ReNcell CX (cell line): ENCODE measurements around the genes MMUT and RHAG.

GRCh38 chr6:49453378-49453852, 9.6 kb downstream of the MMUT start:
- PRO-cap = no peak

DNA sequence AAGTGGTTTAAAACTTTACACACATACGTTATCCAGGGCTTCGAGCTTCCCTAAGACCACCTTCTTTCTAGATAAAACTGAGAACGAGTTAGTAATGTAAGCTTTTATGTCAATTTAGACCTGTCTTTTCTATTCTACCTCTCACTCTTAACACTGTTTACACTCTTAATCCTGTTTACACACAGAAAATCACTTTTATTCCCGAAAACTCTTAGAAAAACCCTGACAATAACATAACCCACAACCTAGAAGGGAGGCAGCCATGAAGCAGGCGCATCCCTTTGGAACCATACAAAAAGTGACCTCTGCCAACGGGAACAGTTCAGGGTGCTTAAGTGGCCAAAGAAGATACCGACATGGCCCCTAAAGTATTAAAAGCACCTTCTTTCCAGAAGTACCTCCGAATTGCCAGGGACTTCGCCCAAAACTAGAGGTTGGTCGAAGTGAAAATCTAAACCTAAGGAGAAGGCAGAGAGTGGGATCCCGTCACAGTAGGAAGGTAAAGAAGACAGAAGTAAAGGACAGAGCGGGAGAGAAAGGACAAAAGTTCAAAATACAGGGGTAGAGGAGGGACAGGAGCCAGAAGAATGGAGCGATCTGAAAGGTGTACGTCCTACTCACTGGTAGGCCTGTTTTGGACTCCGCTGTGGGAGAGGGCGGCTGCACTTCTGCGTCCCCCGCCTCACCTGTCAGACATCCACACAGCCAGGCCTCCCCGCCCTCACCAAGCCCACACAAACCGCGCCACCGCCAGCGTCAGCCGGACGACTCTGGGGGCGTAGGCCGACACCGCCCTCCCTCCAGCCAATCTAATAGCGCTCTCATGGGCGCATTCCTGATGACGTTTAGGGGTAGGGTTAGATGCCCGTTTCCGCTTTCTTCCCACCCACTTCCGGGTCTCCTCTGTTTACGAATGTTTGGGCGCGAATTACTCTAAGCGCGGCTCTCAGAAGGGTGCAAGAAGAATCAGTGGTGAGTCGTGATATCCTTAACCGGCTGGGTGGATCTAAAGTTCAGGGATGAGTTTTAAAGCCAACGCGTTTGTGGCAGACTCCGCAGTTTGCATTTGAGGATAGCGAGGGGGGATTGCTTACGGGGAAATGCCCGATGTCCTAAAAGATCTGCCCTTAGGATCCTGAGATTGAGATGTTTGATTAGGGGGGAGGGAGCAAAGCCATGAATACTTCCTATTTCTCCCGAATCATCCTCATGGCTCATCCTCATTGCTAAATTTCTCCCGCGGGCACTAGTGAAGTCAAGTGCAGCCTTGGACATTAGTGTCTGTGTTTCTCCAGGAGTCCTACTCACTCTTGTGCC, at the start of gene MMUT:
Gene MMUT, minus strand, starts transcription at position 772 of the 1,317 bp plus-strand sequence.
- PRO-cap = bidirectional peak, plus-strand start at position 895 of the sequence, minus-strand start at position 726 of the sequence

DNA sequence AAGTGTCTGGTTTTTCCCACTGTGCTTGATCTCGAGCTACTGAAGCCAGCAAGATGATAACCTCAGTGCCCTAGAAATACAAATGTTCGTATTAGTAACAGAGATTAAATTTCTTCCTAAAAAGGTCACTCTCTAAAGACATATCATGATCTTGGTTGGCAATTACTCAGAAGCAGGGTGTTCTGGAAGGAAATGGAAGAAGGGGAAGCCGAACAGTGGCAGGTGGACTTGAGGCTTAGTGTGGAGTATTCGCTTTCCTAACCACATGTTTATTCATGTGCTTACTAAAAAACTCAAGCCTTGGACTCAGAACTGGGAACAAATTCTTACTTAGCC, 20.1 kb downstream of the C6orf141 start:
- PRO-cap = no peak

GRCh38 chr6:49636660-49637098, at the start of gene RHAG:
Gene RHAG (minus strand): TSS chr6:49636839.
- PRO-cap = no peak

- PRO-cap = no peak
Measured at GRCh38 chr6:49797202-49797762, 10.2 kb upstream of the PGK2 start.

DNA sequence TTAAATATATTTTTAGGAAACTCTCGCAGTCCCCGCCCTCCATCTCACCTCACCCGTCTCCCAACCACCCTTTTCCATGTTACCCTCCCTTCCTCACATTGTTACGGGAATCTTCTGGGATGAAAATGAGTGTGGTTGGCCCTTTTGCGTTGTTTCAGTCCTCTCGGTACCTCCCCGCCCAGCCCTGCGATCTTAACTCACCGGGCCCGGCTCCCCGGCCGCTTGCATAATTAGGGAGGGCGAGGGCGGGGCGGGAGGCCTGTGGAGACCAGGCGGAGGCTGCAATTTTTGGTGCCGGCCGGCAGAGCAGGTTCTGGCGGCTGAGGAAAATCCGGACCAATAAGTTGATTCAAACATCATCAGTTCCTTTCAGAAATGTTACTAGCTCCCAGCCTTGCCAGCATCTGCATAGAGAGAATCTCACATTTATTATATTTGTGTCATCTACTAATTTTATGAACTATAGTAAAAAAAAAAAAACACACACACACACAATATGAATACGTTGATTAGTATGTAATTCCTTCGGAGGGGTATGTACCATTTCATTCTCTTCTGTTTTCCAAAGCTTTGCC, 25.2 kb downstream of the TFAP2B start:
- PRO-cap = no peak

- PRO-cap = no peak
Measured at GRCh38 chr6:52370183-52370686, 8.3 kb downstream of the PAQR8 start.

GRCh38 chr6:52503492-52504134, 73.2 kb downstream of the TRAM2 start:
- PRO-cap = bidirectional peak, plus-strand start at chr6:52504028, minus-strand start at chr6:52503774; bidirectional peak, plus-strand start at chr6:52504231, minus-strand start at chr6:52504064

DNA sequence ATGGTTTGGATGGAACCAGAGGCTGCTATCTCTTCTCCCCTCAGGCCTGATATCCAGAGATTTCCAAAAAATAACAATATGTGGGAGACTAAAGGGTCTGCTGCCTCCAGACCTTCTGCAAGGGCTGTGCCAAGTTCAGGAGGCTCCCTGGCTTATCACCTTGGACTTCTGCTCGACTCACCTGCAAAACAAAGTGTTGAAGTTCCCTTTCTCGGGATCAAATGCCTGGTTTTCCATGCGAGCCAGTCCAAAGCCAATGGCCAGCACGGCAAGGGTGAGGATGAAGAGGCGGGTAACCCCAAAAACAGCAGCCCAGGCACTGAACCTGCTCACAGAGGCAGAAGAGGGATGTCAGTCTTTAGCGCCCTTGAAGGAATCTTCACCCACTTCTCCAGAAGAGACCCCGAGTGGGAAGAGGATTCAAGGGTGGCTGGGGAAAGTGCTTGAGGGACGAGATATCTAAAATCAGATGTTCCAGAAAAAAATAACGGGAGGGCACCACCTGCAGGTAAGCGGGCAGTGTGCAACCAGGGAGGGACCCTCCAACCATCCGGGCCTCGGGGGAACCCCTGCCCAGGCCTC, 71.4 kb downstream of the TRAM2 start:
- PRO-cap = no peak

DNA sequence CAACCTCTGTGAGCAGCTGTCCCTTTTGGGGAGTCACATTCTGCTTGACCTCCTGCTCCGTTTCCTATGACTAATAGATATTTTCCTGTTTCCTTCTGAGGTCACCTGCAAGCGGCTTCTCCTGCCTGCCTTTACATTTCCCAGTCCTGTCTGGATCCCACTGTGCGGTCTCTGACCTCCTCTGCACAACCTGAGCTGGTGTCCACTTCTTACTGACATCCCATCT, 54.2 kb downstream of the TRAM2 start:
- PRO-cap = no peak

- PRO-cap = no peak
Measured at GRCh38 chr6:52555949-52556148, 21.0 kb downstream of the TRAM2 start.

DNA sequence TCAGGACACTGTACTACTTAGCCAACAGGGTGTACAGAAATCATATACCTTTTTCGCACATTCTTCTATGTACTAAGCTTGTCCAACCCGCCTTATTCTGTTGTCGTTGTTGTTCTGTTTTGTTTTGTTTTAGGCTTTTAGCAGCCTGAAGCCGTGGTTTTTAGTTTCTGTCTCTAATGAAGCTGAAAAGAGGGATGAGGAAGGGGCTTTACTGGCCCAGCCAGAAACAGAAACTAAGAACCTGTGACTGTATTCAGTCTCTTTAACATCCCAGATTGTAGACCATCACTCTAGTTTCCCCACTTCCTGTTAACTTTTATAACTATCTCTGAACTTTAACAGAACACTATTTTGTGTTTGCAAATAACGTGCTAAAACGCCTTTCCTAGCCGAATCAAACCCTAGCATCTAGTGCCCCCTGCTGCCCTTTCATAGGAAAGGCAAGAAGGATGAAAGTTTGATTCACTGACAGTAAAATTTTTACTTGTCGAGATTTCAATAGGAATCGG, 7.4 kb upstream of the TMEM14A start:
- PRO-cap = no peak

DNA sequence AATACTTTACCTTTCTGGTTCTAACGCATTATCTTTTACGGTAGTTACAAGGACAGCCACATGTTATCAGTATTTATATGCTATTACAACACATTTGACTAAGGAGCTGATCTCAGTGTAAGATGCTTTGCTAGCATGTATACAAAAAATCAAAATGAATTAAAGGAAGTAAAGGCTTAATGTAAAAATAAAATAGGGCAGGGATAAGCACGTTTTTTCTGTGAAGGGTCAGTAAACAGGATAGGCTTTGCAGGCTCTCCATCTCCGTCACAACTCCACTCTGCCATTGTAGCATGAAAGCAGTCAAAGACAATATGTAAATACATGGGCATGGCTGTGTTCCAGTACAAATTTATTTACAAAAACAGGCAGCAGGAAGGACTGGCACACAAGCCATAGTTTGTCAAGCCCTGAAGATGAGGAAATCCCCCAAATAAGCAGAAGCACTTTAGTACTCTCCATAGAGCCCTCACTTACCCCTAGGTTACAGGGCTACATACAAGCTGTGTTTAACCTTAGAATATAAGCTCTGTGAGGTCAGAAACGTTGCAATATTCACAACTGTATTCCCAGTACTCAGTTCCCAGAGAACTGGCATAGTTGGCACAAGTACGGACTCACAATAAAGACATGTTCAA, 5.4 kb downstream of the CILK1 start:
- PRO-cap = no peak

GRCh38 chr6:53066206-53066737, 1.1 kb downstream of the FBXO9 start:
- PRO-cap = no peak

GRCh38 chr6:53070677-53071291, 5.6 kb downstream of the FBXO9 start:
- PRO-cap = no peak

GRCh38 chr6:53293124-53293693, 55.5 kb downstream of the ELOVL5 start:
- PRO-cap = no peak

GRCh38 chr6:53326411-53327453, 22.0 kb downstream of the ELOVL5 start:
- PRO-cap = no peak

- PRO-cap = no peak
Measured at GRCh38 chr6:53331927-53332237, 16.9 kb downstream of the ELOVL5 start.

DNA sequence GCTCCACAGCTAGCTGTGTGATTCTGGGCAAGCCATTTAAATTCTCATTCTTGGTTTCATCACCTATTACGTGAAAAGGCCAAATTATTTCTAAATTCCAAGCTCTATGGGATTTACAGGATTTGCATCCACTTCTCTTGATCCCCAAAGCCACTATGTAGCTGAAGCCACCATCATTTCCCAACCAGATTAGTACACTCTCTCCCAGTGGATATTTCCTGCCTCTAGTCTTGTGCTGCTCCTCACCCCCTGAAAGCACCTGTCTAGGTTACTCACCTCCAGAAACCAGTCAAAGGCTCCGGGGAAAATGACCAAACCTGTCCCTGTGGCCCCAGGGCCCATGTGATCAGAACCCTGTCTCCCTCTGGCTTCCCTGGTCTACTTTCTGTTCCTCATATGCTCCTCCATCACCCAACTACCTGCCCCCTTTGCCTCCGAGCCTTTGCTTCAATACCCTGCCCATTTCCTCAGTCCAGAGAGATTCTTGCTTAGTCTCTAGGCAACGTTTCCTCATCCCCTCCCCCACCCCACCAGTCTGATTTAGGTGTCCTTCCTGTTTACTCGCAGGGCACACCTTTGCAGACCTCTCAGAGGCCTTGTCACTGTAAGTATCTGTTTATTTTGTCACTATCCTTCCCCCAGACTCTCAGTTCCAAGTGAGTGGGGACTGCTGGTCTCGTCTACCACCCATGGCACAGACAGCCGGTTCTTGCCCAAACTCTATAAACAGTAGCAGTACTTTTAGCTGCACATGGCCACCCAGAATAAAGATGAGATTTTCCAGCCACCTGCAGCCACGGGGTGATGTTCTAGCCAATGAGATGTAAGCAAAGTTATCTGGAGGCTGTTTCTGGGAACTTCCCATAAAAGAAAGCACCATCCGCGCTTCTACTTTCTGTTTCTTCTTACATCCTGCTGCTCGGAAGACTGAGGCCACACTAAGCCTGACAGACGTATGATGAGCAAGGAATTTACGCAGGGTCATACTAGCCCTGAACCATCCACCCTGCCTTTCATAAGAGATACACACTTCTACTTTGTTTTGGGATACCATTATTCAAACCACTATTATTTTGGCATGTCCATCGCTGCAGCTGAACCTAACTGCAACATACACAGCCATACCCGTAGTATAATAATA, 13.4 kb downstream of the ELOVL5 start:
- PRO-cap = no peak

- PRO-cap = no peak
Measured at GRCh38 chr6:53461486-53462146, 83.3 kb downstream of the GCLC start.